ENCODE measurements around a stretch of chr18.

DNA sequence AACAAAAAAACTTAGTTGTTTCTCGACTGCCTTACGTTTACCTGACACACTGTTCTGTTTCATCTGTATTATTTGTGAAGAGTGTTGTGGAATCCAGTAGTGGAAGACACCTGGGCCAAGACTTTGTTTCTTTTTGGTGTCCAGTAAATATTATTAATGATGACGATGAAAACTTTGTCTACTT, 18.1 kb downstream of the MYL12B start:
- PRO-cap, result no peak

DNA sequence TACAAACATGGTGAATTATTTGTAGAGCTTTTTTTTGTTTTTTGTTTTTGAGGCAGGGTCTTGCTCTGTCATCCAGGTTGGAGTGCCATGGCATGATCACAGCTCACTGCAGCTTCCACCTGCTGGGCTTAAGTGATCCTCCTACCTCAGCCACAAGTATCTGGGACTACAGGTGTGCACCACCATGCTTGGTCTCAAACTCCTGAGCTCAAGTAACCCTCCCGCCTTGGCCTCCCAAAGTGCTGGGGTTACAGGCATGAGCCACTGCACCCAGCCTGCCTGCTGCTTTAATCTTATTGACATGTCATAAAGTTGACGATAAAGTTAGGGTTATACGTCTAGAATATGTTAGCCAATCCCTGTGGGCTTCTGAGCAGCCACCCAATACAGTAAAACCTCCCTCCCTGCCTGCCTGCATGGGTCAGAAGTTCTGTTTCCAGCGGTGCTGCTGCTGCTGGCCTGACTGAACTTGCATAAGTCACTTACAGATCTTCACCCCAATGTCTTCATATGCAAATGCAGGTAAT, 30.0 kb downstream of the TGIF1 start:
- PRO-cap, result no peak

DNA sequence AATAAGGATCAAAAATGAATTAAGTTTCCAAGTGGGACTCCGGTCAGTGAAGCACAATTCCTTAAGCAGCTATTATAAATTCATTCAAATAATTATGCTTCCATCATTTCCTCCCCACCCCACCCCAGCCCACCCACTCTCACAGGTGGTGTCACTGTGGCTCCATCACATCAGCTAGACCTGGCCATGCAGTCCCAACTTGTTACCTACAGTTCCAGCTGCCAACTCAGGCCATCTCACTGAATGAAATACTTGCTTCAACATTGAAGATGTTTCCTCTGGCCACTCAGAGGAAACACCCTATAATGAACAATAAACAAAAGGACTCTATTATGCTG, 134.1 kb downstream of the TGIF1 start:
- PRO-cap, result no peak

GRCh38 chr18:3594817-3595410, 144.9 kb downstream of the TGIF1 start:
- PRO-cap, result no peak

DNA sequence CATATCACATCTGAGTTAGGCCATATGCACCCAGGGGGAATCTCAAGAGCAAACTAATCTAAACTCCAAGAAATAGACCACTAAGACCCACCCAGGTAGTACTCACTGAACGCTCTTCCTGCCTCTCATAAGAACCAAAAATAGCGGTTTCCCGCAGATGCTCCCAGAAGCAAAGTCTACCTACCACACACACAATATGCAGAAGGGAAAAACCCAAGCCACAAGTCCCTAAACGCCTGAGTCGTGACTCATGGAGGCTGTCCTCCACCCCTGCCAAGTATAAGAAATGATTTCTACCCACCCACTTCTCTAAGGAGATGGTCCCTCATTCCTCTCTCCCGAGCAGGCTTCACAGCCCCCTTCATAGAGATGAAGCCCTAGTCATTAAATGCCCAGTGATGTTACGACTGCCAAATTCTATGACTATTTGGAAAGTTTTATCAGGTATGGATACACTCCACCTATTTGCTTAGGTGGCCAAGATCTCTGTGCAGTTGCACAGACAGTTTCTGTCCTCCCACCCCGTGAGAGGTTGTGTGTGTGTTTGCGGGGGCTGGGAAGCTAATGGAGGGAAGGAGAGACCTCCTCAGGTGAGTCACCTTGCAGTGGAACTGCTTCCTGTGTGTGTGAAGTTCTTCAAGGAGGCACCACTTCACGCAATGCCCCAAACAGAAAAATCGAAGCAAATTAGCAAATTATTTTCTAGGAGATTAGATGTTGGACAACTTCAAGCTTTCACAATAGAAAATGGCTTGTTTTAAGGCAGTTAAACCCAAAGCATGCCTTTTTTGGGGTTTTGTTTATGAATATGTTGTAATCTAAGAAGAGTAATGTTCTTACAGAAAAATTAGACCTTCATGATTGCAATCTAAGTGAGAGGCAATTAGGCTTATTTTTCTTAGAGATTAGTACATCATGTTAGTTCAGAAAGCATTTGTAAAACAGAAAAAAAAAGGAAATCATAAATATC, 175.1 kb downstream of the TGIF1 start:
- PRO-cap, result no peak

- PRO-cap, result no peak
Measured at GRCh38 chr18:3700144-3700670, 250.2 kb downstream of the TGIF1 start.

DNA sequence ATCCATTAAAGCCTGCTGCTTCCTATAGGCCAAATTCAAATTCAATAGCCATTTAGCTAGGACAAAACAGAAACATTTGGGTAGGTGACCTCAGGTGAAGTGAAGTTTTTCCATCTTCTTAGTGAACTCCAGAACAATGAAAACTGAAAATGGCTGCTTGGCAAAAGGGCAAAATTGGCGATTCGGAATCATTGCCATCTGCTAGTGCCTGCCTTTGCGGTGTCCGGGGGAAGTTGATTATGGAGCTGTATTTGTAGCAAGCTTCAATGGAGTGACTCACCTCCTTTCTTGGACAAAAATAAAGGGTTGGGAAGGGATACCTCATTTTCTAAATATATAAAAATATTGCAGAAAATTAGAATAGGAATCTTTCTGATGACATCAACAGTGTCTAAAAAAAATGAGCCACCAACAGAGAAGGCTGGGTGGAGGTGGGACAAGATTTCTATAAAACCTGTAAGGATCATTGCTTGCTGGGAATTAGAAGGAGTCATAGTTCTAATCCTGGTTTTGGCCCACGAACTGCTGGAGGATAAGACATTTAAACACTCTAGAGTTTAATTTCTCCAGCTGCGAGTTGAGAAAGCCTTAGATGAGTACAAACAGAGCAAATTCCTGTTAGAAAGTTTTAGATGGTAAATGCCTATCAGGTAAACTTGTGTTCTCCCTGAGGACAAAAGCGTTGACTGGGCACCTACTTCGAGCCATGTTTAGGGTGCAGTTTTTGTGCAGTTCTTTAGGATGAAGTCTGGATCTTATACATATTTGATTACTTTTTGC, 460.7 kb downstream of the TGIF1 start:
- PRO-cap, result no peak

DNA sequence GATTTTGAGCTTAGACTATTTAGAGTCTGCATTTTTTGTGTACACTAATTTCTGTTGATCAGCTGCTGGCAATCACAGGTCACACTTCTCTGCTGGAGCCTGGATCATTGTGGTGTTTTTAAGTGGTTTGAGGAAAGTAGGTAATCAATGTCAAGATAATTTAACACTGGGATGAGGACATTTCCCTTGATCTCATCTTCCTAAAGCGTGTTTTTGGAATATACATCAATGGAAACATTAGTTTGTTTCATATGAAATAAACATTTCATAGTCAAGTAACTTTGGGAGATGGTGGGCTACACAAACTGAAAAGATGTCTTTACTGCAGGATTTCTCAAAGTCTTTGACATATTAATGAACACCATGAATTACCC, 145.1 kb upstream of the DLGAP1 start:
- PRO-cap, result no peak

GRCh38 chr18:4691817-4692293, 236.7 kb upstream of the DLGAP1 start:
- PRO-cap, result no peak

DNA sequence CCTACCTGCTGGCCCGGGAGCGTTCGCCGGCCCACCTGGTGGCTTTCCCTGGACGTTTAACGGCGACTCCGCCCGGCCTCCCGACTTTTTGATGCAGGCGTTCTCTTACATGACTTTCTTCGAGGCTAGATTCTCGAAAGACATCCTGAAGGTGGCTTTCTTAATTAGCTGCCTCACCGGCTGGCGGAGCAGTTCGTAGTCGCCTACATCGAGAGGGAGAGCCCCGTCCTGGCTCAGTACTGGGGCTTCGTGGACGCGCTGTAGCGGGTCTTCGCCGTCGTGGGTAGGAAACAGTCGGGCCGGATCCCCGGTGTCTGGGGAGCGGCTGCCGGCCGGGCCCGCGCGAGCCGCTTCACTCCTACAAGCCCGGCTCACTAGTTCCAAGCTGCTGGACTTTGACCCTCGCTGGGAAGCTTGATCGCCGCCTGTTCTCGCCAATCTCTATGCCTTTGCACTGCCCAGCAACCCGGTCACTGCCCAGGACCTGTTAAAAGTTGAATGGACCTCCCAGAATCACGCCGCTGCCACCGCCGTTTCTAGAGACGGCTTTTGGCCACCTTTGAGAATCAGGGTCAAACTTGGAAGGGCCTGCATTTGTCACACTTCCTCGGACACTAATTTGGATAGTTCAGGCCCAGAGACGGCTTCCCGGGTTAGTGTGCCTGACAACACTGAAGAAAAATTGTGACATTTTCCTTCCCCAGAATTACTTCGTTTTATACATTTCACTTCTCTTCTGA, 41.4 kb upstream of the AKAIN1 start:
- PRO-cap, result no peak

DNA sequence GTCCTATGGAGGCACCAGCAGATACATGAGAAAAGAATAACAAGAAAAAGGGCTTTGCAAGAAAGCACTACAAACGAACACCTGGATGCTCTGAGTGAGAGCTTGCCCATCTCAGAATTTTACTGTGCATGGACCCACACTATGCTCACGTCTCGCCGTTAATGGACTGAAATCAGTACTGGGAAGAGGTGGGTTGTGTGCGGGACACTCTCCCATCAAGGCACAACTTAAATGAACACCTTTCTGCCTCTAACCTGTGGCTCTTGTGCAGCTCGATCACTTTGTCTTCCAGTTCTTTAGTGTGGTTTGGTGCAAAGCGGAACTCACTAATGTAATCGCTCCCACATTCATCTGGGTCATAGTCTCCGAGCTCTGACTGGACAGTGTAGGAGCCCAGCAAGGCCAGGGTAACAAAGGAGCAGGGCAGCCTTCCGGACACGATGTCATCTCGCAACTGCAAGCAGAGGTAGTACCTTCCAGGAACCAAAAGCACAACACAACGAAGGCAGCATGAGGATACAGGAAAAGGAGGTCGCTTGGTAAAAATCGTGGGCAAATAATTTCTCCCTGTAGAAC, 110.1 kb downstream of the EPB41L3 start:
- PRO-cap, result no peak

DNA sequence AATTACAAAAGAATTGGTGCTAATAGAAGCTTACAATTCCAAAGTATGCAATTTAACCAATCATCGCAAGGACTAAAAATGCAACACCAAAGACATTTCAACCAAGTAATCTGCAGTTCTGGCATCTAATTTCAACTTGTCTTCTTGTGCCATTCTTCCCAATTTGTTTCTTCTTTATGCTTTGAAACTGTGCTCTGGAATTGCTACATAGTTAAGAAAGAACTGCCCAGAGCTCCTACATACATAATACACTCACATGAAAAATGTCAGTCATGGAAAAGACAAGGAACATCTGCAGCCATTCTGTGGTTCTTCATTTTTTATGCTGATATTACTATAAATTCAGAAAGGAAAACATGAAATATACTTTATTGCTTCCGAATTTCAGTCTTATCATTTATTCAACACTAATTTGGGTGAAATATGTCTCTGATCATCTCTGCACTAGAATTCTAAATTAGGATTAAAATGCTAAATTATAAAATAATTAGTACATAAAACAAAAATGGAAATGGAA, 4.4 kb downstream of the EPB41L3 start:
- PRO-cap, result no peak

GRCh38 chr18:5583159-5583574, 39.4 kb upstream of the EPB41L3 start:
- PRO-cap, result no peak

GRCh38 chr18:6052261-6052651, 156.9 kb upstream of the TMEM200C start:
- PRO-cap, result no peak

- PRO-cap, result no peak
Measured at GRCh38 chr18:6210783-6211417, 203.8 kb downstream of the L3MBTL4 start.

DNA sequence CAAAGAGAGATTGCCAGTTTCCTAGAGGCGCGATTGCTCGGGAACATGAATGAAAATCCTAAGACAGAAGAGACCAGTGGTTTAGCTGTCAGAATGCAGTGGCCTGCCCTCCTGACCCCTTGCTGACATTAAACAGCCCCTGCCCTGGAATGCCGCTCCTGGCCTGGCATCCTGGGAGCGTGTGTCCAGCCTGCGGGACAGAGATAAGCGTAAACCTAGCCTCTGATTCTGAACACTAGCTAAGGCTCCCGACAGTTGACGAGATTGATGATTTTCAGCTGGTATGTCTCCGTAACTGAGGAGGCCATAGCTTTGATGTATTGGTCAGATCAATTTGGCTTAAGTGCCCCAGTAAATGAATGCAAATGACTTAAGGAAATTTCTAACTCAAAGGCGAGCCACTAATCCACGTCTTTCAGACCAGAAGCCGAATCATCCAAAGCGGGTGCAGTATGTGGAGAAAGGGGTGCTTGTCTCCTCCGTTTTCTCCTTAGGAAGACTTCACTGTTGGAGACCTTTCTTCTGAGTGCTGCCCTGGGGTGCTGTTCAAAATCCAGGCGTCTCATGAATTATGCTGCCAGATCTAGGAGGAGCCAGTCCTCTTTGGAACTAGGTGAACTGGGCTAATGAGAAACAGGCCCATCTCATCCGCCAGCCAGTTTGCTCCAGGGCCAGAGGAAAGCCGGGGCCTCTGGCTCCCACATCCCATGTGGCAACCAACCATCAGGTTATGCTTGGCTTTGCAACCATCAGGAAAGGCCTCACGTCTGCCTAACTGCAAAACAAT, 142.5 kb upstream of the L3MBTL4 start:
- PRO-cap, result no peak

DNA sequence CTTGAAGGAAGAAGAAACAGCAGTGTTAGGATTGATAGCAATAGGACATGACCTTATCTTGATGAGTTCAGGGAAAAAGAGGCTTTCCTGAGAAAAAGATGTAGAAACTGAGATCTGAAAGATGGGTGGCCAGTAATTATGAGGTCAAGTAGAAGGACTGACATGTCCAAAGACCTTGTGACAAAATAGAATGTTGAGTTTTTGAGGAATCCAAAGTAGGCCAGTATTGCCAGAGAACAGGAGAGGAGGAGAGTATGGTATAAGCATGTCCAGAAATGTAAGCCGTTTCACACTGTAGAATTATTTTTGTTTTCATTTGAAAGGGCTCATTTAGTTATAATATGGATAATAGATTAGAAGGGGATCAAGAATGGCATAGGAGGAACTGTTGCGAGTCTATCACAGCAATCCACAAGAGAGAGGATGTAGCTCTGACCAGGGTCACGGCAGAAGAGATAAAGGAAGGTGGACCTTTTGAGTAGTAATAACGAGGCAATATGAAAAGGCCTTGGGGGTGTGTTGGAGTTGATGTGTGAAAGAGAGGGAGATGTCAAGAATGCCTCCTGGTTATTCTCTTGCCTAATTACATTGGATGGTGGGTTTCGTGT, 104.9 kb downstream of the ARHGAP28 start:
- PRO-cap, result no peak

- PRO-cap, result no peak
Measured at GRCh38 chr18:7084118-7084514, 33.5 kb downstream of the LAMA1 start.

- PRO-cap, result no peak
Measured at GRCh38 chr18:7561928-7562505, 5.1 kb upstream of the PTPRM start.

- PRO-cap, result no peak
Measured at GRCh38 chr18:7584653-7585356, 17.7 kb downstream of the PTPRM start.